Measurements from ENCODE around the genes AKAP7 and CCN2.

DNA sequence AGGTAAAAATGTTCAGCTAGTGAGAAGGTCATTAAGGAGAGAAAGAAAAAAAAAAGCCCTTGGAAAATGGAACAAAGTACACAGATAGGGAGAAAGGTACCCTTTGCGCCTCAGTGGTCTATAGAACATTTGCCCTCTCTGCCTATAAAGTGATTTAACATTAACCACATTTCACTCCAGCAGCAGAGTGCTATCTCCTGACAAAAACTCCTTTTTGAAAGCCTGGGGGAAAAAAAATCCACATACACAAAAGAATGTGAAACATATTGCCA, 798 bp downstream of the ARHGAP18 start:
- PRO-cap: no peak
- RAMPAGE, long total RNA, 4 experiments: no peak in any of the 4 experiments

DNA sequence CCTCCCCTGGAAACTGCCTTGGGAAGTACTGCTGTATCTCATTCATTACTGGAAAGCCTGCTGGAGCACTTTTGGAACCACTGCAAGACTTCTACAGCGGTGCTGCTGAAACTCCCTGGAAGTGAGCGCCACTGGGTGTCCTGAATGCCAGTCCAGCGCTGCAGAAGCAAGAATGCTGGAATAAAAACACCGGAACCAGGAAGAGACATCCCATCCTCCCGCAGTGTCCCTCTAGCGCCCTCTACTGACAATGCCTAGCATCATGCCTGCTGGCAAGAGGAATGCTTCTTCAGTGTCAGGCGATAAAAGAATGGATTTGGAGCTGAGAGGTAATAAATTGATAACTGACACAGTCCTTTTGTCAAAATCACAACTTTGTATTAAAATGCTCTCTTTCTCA, 65.1 kb upstream of the ARHGAP18 start:
- PRO-cap: no peak
- RAMPAGE, long total RNA, 4 experiments: no peak in any of the 4 experiments

GRCh38 chr6:130052624-130053132, 34.3 kb downstream of the L3MBTL3 start:
- PRO-cap: no peak
- RAMPAGE, long total RNA, 4 experiments: start-site peak on the plus strand in 1 of 4 experiments, at chr6:130052829-130052946 at its widest, 13 reads per replicate

DNA sequence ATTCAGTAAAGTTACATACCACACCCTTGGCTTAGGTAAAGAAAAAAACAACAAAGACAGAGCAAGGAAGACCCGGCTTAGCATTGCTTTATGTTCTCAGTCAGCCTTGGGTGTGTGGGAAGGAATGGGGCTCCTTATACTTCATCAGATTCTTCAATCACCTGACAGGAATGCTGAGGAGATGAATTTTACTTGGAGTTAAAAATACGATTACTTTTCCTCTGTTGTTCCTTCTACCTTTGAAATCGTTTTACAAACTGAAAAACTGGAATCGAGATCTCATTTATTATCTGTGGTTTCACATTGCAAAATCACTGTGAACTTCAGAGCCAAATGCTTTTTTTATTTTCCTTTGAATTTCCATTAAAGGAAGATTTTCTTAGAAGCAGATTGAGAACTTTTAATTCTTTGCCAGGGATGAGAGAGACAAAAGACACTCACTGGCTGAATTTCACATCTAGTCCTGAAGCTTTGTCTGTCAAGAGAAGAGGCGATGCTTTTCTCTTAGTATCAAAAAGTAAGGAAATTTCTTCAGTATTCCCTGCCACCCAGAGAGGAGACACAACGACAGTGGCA, 141.7 kb downstream of the TMEM200A start:
- PRO-cap: no peak
- RAMPAGE, long total RNA, 4 experiments: no peak in any of the 4 experiments

DNA sequence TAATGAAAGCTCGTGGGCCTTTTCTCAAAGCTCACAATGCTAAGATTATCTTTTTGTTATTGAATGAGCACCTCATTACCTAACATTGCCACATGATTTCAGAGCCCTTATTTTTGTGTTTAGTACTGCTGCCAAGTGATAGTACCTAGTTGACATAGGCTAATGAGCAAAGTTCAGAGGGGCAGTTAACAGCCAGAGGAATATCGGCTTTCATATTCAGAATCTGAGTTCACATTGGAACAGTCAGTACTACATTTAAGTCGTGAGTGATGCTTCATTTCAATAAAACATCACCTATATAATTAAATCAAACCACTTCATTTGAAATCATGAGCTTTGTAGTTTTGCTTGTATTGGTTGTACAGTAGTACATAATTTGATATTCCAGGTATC, 11.8 kb upstream of the SMLR1 start:
- PRO-cap: no peak
- RAMPAGE, long total RNA, 4 experiments: no peak in any of the 4 experiments

GRCh38 chr6:131134833-131136141, at the start of gene AKAP7:
Gene AKAP7, plus strand, starts transcription at chr6:131135467.
- PRO-cap: bidirectional peak, plus-strand start at chr6:131135296, minus-strand start at chr6:131135351; bidirectional peak, plus-strand start at chr6:131135736, minus-strand start at chr6:131135559; unidirectional peak, minus-strand start at chr6:131135899
- RAMPAGE, long total RNA, 4 experiments: no peak in any of the 4 experiments

DNA sequence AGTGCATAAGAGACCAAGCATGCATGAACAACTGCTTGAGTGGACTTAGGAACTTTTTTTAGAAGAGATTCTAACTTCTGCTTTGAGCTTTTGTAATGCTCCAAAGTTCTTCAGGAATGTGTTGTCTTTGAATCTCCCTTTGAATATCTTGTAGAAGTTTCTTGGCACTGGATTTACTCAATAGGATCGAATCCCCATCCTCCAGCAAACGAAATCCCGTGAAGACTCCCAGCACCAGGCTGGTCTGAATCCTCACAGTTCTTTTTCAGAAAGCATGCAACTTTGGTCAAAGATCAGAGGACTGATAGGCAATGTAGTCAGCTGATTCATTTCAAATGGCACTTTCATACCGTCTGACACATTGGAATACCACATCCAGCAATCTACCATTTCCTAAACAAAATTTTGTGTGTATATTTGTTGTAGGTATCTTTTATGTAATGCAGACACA, 33.3 kb downstream of the ENPP1 start:
- PRO-cap: no peak
- RAMPAGE, long total RNA, 4 experiments: no peak in any of the 4 experiments

DNA sequence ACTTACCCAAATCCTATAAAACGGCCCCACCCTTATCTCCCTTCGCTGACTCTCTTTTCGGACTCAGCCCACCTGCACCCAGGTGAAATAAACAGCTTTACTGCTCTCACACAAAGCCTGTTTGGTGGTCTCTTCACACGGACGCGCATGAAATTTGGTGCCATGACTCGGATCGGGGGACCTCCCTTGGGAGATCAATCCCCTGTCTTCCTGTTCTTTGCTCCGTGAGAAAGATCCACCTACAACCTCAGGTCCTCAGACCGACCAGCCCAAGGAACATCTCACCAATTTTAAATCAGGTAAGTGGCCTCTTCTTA, 49.4 kb downstream of the CCN2 start:
- PRO-cap: no peak
- RAMPAGE, long total RNA, 4 experiments: no peak in any of the 4 experiments

DNA sequence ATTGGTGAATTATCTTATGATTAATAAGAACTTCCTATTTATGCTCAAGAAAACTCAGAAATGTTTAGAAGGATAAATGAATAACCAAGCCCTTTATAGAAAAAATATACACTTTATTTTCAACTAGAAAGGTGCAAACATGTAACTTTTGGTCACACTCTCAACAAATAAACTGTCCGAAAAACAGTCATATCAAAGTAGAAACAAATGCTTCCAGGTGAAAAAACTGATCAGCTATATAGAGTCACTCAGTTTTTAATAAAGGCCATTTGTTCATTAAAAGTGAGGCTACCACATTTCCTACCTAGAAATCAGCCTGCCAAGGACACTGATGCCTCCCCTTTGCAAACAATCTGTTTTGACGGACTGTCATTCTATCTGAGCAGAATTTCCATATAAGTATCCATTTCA, 3.1 kb downstream of the CCN2 start:
- PRO-cap: no peak
- RAMPAGE, long total RNA, 4 experiments: no peak in any of the 4 experiments

- PRO-cap: bidirectional peak, plus-strand start at chr6:131949955, minus-strand start at chr6:131949646; bidirectional peak, plus-strand start at chr6:131950705, minus-strand start at chr6:131950639
- RAMPAGE, long total RNA, 4 experiments: start-site peak on the minus strand in 1 of 4 experiments, at chr6:131950361-131950482 at its widest, 26 reads per replicate
Measured at GRCh38 chr6:131949892-131950750, 1.1 kb downstream of the CCN2 start.

DNA sequence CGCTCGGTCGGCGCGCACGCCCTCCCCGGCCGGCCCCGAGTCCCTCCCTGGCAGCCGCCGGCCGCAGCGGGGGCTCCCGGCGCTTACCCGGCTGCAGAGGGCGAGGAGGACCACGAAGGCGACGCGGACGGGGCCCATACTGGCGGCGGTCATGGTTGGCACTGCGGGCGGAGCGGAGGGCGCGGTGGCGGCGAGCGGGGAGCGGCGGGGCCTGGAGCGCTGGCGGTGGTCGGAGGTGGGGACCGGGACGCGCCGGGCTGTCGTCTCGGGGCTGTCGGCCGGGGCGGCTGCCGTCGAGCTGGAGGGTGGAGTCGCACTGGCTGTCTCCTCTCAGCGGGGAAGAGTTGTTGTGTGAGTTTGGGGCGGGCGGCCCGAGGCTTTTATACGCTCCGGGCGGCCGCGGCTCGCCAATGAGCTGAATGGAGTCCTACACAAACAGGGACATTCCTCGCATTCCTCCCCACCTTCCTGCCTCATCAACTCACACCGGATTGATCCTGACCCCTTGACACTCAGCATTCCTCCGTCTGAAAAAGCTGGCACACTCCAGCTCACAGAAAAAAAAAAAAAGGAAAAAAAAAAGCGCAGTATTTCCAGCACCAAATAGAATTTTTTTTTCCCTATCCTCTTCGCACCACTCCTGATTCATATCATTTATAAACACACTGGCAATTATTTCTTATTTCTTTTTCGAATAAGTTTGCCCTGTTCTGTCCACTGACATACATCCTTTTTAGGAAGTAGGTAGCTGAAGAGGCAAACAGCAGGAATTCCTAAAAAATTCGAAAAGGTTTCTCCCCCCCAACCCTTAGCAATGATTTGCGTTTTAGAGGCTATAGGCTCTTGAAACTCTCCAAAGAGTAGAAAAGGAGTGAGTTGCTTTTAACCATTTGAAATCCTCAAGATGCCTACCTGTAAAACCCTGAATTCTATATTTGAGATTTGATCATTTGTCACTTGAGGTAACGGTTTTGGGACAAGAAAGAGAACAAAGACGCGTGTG, at the start of gene CCN2:
Gene CCN2 (minus strand): TSS at position 353 of the 1,003 bp plus-strand sequence.
- PRO-cap: bidirectional peak, plus-strand start at position 479 of the sequence, minus-strand start at position 334 of the sequence
- RAMPAGE, long total RNA, 4 experiments: start-site peak on the minus strand in 1 of 4 experiments, centred at position 333 of the sequence, 71 reads per replicate

- PRO-cap: no peak
- RAMPAGE, long total RNA, 4 experiments: no peak in any of the 4 experiments
Measured at GRCh38 chr6:131976485-131976967, 25.4 kb upstream of the CCN2 start.

DNA sequence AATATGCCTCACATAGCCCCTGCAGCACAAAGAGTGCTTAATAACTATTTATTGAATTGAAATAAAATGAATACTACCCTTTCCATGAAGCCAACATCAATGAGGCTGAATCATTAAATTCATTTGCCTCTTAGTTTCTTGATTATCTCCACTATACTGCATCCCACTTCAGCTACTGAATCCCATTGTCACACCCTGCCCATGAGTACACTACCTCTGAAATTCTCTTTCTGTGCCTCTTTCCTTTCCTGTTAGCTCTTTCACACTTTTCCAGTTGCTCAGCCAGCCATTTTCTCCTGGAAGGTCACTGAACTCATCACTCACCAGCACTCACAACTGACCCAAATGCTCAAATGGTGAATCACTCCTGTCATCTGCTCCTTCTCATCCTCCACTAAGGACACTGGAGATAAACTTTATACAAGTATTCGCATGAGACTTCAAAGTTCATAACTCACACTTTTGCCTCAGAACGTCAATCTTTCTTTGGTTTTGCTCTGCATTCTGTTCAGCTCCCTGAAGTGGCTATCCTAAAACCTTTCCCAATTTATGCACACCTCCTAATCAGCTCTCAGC, 67.1 kb downstream of the MOXD1 start:
- PRO-cap: no peak
- RAMPAGE, long total RNA, 4 experiments: no peak in any of the 4 experiments

GRCh38 chr6:132734279-132735265, 20.7 kb upstream of the VNN1 start:
- PRO-cap: no peak
- RAMPAGE, long total RNA, 4 experiments: no peak in any of the 4 experiments

- PRO-cap: bidirectional peak, plus-strand start at chr6:132742812, minus-strand start at chr6:132742612
- RAMPAGE, long total RNA, 4 experiments: no peak in any of the 4 experiments
Measured at GRCh38 chr6:132742543-132742880, 15.2 kb downstream of the VNN2 start.

GRCh38 chr6:132764179-132764788, 6.6 kb upstream of the VNN2 start:
- PRO-cap: no peak
- RAMPAGE, long total RNA, 4 experiments: no peak in any of the 4 experiments

GRCh38 chr6:132818618-132819286, 4.4 kb downstream of the RPS12 start:
- PRO-cap: no peak
- RAMPAGE, long total RNA, 4 experiments: no peak in any of the 4 experiments

GRCh38 chr6:133062106-133062685, 179.0 kb upstream of the EYA4 start:
- PRO-cap: no peak
- RAMPAGE, long total RNA, 4 experiments: no peak in any of the 4 experiments

DNA sequence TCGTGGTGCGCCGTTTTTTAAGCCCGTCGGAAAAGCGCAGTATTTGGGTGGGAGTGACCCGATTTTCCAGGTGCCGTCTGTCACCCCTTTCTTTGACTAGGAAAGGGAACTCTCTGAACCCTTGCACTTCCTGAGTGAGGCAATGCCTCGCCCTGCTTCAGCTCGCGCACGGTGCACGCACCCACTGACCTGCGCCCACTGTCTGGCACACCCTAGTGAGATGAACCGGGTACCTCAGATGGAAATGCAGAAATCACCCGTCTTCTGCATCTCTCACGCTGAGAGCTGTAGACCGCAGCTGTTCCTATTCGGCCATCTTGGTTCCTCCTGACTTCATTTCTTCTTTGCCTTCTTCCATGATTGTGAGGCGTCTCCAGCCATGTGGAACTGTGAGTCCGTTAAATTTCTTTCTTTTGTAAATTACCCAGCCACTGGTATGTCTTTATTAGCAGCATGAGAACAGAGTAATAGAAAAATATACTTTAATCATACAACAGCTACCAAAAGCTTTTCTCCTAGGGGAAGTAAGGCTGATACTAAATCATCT, 93.3 kb upstream of the EYA4 start:
- PRO-cap: no peak
- RAMPAGE, long total RNA, 4 experiments: no peak in any of the 4 experiments

- PRO-cap: no peak
- RAMPAGE, long total RNA, 4 experiments: start-site peak on the plus strand in 1 of 4 experiments, at chr6:133241565-133241629 at its widest, 7 reads per replicate
Measured at GRCh38 chr6:133241534-133241785, 303 bp downstream of the EYA4 start.